Thoracic aorta (tissue), 1 donor: ENCODE measurements around the gene RAMP1.

GRCh38 chr2:237731679-237731968 is 67.0 kb upstream of the RBM44 start:
- RAMPAGE, long total RNA, result no peak

GRCh38 chr2:237733834-237734560 is 64.6 kb upstream of the RBM44 start:
- RAMPAGE, long total RNA, result no peak

- RAMPAGE, long total RNA, result start-site peak on the plus strand at chr2:237859617-237859634, 885 reads
Measured at GRCh38 chr2:237859438-237860623, at the start of gene RAMP1. Gene RAMP1 (plus strand): TSS chr2:237859623.

DNA sequence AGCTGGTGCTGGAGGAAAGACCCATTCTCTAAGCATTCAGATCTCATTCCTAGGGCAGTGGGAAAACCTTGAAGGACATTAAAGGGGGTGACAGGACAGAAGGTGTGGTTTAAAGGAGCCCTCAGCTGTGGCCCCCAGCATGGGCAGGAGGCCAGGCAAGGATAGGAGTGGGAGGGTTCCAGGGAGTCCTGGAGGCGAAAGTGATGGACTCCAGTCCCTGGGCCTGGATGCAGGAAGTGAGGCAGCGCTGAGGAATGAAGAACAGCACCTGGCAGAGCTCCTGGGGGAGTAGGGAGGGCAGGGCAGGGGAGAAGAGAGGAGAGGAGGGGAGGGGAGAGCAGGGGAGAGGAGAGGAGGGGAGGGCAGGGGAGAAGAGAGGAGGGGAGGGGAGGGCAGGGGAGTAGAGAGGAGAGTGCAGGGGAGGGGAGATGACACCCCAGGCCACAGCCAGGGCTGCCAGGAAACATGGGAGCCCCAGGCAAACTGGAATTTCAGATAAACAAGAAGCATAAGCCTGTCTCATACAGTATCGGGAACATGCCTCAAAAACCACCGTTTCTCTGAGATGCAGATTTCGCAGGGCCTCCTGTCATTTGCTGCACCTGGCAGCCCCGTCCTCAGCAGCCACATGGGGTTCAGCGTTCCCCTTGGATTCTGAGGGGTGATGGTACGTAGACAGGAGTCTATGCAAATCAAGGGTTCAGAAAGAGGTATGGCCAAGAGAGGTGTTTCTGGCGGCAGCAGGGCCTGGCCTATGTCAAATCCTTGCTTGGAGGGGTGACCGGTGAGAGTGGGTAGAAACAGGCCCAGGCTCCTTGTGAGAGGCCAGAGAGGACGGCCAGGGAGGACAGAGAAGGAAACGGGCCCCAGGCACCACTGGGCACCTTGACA is 5.8 kb downstream of the RAMP1 start:
- RAMPAGE, long total RNA, result no peak

- RAMPAGE, long total RNA, result no peak
Measured at GRCh38 chr2:237885520-237885846, 26.1 kb downstream of the RAMP1 start.

DNA sequence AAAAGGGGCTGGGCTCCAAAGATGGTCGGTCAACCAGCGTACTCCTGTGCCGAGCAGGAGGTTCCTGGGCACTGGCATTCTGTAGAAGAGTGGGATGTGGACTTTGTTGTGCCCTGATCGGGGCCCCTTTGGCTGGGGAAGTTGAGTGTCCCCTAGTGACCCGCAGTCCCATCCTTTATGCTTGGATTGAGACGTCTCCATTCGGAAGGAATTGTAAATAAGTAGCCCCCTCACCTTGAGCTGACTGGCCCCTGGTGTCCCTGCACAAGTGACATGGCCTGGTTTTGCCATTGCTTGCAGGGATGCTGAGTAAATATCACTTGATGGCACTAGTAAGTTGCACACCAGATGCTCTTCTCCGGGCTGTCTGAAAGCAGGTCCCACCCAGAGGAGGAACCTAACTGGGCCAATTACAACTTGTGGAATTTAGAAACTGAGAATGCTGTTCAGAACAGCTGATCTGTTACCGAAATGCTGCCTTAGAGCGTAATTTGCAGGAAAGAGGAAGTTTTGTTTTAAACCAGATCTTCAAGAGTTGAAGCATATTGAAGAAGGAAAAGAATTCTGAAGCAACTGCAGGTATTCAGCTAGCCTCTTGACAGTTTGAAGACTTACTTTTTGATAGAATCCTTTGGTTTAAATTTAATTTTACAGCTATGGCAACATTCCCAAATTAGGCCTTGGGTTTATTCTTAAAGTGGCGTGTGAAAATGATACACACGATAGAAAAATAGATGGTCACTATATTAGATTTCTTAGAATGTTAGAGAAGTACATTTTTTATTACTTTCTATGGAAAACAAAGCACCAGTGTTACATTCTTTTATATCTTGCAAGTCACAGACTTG is 1.7 kb downstream of the UBE2F start:
- RAMPAGE, long total RNA, result no peak

DNA sequence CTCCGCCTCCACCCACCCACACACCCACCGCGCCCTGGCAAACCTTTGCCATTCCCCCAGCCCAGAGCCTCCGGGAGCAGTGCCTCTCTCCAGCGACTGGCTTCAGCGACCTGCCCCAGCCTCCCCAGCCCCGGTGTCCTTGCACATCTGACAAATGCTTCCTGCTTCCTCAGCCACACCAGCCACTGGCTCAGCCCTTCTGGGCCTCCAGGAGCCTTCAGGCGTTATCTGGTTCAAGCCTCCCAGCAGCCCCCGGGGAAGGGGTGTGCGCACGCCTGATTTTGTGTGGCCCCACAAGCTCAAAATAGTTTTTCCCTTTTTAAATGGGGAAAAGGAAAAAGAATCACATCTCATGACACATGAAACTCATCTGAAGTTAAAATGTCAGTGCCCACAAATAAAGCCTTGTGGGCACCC is 14.3 kb downstream of the ESPNL start:
- RAMPAGE, long total RNA, result no peak

- RAMPAGE, long total RNA, result no peak
Measured at GRCh38 chr2:238249053-238249460, 9.2 kb upstream of the HES6 start.

DNA sequence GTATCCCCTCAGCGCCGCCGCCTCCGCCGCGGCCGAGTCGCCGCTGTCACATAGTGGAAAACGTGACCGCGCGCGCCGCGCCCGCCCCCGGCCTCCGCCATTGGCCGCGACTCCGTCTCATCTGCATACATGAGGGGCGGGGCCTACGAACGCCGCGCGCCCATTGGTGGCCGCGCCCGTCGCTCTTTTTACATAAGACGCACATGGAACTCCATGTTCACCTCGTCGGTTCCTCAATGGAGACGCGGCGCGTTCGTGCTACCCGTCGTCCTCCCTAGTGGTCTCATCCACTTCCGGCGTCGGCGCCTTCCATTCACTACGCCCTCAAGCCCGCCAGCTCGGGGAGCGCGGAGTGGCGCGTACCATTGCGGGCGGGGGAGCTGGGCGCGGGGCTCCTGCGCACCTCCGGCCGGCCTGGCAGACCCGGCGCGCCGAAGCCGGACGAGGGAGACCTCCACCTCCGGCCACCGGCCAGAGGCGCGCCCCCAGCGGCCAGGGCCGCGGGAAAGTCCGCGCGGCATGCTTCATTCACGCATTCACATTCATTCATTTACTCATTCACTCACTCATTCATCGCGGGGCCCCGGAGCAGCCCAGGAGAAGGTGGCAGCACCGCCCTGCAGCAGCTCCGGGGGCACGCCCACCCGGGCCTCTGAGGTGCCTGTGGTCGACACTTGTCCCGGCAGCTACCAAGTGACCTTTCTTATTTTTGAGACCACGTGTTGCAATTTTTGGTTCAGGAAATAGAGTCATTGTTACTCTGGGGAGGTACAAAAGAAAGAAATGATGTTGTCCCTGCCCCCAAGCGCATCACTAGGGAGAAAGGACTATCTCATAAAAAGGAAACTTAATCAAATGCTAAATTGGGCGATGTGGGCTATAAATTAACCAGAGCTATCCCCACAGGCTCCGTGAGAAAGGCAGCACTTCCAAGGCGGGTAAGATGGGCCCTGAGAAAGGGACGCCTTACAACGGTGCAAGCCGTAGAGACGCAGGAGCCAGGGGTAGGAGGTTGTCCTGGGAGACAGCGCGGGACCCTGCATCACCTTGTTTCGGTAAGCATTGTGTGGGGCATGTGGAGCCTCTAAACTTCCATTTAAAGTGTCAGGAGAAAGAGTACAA is 694 bp upstream of the PER2 start:
- RAMPAGE, long total RNA, result no peak

DNA sequence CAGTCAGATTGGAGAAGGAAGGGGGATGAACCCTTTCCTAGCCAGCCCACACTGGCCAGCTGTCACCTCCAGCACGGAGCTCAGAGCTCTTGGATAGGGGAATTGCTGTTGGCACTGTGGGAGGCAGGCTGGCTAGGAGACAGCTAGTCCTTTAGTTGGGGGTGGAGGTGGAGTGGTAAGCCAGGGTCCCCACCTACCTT is 2.5 kb upstream of the PER2 start:
- RAMPAGE, long total RNA, result no peak

- RAMPAGE, long total RNA, result no peak
Measured at GRCh38 chr2:238296560-238297002, 8.2 kb upstream of the PER2 start.

DNA sequence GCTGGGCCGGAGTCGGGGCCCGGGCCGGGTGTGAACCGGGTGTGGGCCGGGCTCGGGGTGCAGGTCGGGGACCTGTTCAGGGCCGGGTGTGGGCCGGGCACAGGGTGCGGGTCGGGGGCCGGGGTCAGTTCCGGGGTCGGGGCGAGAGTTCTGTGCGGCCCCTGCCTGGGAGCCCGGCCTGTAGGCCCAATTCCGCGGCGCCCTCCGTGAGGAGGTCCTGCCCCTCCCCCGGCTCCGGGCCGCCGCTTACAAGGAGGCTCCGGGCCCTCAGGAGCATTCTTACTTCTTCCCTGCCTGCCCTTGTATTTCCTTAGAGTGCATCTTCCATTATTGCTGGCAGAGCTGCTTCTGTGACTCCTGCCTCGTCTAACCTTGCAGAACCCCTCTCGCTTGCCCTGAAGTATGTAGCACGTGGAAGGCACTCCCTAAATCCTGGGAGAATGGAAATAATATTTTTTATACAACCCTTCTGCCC is 632 bp downstream of the TRAF3IP1 start:
- RAMPAGE, long total RNA, result no peak

- RAMPAGE, long total RNA, result no peak
Measured at GRCh38 chr2:238325600-238326154, 5.4 kb downstream of the TRAF3IP1 start.

GRCh38 chr2:238347145-238347545 is 26.8 kb downstream of the TRAF3IP1 start:
- RAMPAGE, long total RNA, result no peak

GRCh38 chr2:238357326-238358125 is 37.2 kb downstream of the TRAF3IP1 start:
- RAMPAGE, long total RNA, result no peak

GRCh38 chr2:238369302-238369795 is 49.0 kb downstream of the TRAF3IP1 start:
- RAMPAGE, long total RNA, result no peak

DNA sequence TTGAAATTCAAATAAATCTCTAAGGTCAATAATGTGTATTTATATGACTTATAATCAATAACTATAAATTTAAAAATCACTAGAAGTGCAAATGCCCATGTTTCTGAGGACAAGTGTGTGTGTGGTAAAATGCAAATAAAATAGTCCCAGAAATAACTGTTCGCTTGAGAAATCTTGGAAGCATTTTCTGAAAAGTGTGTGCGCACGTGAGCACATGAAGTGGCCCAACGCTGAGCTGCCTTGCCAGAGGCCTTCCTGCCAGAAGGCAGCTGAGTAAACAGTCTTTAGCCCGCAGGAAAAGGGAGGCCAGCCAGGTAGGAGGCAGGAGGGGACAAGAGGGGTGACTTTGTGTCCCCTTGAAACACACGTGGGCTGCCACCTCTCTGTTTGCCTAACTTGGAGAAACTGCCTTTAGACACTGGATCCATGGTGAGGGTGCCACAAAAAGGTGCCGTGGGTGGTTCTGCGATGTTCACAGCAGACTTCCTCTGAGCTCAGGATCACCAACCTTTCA is 36.9 kb upstream of the ASB1 start:
- RAMPAGE, long total RNA, result no peak

GRCh38 chr2:238403726-238404520 is 22.8 kb upstream of the ASB1 start:
- RAMPAGE, long total RNA, result no peak

DNA sequence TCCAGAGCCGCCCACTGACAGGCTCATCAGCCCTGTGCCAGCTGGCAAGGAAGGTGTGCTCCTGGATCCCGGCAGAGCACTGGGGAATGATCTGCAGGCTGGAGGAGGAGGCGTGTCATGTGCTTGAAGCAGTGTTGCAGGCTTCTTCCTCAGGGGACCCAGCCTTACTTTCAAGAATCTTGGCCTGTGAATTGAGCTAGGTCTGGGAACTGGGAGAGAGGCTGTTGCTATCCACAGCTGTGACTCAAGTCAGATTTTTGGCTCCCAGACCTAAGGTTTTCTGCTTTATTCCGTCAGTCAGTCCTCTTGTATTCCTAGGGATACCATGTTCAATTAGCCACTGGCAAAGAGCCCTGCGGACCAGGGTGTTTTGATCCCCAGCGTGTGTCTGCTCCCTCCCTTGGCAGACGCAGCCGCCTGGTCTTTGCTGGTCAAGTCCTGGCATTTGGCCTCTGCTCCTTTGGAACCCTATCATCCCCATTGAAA is 32.4 kb downstream of the ASB1 start:
- RAMPAGE, long total RNA, result no peak

- RAMPAGE, long total RNA, result no peak
Measured at GRCh38 chr2:238644524-238645160, 203.2 kb upstream of the TWIST2 start.